H9 (cell line): Measurements from ENCODE around the gene CAPN8.

DNA sequence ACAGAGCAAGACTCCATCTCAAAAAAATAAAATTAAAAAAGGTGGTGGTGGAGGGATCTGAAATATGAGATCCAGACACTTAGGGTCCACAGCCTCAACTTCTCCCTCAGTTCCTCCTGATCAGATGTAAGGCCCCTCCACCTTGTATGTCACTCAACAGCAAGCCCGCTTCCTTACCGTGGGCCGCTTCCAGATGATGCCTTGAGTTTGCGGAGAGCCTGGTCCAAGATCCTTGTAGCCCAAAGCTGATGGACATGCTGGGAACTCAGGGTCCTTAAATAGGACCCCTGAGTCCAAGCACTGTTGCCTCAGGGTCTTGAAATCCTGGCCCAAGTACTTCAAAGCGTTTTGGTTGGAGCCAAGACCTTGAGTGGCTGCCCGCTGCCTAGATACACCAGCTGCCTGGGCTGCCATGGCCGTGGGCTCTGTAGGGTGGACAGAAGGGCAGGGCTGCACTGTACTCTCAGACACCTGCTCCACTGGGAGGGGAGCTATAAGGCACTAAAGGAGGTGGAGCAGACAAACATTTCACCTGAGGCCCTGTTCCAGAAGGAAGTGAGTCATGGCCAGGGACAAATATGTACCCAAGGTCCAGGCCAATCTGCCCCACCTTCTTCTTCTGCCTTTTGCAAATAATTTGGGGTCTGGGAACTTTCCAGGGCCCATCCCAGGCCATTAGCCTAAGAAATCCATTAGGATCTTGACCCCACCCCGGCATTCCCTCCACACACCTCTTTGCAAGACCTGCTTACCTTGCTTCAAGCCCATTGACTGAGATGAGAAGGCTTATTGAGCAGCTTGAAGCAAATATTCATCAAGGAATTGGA is at the start of gene CAPN8:
CAPN8 (minus strand) TSS at position 469 of the 827 bp plus-strand sequence.
- PRO-cap, result no peak

GRCh38 chr1:223705950-223706922 is 6.1 kb upstream of the CAPN2 start:
- PRO-cap, result no peak

DNA sequence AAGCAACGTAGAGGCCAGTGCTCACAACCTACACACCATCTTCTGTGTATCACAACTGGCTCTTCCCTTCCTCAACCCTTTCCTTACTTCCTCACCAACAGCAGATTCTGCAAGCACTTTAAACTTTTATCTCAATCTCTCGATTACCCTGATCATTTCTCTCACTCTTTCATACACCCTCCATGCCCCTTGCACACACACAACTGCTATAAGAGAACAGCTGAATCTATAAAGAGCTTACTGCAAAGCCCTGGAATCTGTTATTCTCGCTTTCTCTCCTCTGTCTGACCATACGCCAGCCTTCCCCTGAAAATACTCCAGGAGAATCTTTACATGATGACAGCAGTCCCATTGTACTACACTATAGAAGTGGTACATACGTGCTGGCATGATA is 62.4 kb downstream of the TP53BP2 start:
- PRO-cap, result no peak

GRCh38 chr1:223795465-223796692 is 49.9 kb downstream of the TP53BP2 start:
- PRO-cap, result no peak

GRCh38 chr1:223831743-223832224 is 14.0 kb downstream of the TP53BP2 start:
- PRO-cap, result no peak

GRCh38 chr1:223832458-223832922 is 13.3 kb downstream of the TP53BP2 start:
- PRO-cap, result no peak

DNA sequence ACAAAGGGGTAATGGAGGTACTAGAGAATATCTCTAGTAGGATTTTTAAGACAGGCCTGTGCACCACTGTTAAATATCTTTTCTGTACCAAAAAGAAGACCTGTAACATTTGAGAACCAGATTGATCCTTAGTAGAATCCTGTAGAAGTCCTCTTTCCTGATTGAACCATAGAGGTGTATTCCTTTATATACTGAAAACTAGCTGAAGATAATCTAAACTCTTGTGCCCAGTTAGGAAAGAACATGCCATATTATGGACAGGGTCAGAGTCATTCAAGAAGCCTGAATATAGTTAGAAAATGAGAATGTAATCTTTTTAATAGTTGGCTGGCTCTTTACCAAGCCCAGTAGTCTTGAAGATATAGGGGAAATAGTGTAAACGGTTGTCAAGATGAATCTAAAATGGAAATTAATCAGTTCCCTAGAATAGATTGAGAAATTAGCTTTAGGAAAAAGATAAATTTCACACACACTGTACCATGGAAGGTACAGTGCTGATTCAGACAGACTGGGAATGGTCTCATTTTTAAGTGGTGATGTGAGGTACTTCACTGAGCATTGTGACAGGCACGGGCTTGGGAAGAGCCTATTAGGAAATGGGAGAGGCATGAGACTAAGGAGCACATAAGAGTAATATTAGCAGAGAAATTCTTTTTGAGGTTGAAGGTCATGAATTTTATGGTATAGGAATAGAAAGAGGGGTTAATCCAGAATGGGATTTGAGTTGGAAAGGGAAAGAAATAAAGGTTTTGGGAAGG is 115.4 kb upstream of the FBXO28 start:
- PRO-cap, result no peak

- PRO-cap, result unidirectional peak, plus-strand start at chr1:224012200
These were observed 102.2 kb upstream of the FBXO28 start for GRCh38 chr1:224011463-224012325.

DNA sequence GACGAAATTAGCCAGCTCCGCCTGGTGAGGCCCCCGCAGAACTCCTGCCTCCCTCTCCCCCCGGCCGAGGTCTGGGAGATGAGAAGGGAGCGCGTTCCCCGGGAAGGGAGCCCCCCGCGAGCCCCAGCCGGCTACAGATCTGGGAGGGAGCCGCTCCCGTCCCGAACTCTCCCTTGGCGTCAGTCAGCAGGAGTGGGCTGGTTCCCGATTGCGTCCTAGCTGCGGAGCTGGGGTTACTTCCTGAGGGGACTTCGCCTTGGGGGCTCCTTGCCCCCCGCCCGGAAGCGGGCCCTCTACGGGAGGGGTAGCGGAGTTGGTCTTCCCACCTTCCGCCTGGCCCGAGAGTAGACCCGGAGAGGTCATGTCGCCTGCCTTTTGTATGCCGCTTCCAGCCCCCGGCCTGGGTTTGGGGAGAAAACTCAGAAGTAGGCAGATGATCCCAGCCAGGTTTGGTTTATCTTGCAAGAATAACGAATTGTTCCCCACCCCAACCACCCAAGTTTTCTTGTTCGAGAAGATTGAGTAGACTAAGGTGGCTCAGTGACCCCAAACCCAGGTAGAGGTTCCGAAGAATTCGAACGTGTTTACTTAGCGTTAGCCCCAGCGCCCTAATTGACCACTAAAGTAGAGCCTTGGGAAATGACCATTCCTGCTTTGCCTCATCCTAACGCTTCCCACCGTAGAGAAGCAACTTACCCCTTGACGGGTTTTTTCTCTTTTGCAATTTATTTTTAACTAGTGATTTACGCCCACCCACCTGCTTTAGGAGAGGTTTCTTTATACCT is 654 bp downstream of the FBXO28 start:
- PRO-cap, result bidirectional peak, plus-strand start at position 347 of the sequence, minus-strand start at position 194 of the sequence; unidirectional peak, minus-strand start at position 614 of the sequence

DNA sequence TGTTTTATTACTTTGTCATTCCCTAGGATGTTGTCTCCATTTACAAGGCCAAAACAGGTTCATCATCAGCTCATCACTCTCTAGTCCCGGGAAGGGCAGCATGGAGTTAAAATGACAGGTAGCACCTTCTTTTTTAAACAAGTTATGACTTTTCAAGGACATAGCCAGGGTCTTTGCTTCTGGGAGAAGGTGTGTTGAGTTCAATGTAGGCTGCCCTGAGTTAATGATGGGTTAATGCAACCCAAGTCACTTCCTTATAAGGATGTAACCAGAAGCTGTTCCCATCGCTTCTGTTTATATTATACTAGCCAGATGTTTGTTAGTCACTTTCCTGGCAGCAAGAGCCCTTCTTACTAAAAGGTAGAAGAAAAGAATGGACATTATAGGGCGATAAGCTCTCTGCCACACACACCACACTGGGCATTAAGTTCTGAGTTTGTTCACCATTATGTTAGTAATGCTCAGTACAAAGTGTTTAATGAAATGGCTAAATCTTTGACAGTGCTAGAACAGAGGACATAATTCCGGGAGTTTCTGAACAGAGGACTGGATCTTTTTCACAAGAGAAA is 40.8 kb downstream of the DEGS1 start:
- PRO-cap, result bidirectional peak, plus-strand start at position 326 of the sequence, minus-strand start at position 209 of the sequence

DNA sequence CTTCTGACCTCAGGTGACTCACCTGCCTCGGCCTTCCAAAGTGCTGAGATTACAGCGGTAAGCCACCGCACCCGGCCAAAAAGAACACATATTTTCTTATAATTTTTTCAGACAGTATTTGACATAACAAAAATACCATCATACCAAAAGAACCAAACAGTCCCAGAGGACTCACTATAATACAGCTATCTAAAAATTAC is 27.0 kb downstream of the WDR26 start:
- PRO-cap, result no peak

GRCh38 chr1:224407996-224409043 is 26.3 kb downstream of the WDR26 start:
- PRO-cap, result no peak

DNA sequence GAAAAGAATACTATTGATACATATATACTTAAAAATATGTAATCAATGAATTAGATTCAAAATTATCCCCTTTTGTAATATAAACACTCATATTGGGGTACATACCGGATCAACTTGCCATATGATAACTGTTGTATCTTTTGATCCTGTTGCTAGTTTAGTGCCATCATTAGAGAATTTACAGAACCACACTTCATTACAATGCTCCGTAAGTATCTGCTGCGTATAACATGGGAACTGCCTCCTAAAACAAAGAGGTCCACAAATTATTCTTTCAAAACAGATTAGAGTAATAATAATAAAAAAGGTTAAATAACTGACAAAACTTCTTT is 23.3 kb downstream of the WDR26 start:
- PRO-cap, result no peak

GRCh38 chr1:224420832-224421465 is 13.6 kb downstream of the WDR26 start:
- PRO-cap, result no peak

DNA sequence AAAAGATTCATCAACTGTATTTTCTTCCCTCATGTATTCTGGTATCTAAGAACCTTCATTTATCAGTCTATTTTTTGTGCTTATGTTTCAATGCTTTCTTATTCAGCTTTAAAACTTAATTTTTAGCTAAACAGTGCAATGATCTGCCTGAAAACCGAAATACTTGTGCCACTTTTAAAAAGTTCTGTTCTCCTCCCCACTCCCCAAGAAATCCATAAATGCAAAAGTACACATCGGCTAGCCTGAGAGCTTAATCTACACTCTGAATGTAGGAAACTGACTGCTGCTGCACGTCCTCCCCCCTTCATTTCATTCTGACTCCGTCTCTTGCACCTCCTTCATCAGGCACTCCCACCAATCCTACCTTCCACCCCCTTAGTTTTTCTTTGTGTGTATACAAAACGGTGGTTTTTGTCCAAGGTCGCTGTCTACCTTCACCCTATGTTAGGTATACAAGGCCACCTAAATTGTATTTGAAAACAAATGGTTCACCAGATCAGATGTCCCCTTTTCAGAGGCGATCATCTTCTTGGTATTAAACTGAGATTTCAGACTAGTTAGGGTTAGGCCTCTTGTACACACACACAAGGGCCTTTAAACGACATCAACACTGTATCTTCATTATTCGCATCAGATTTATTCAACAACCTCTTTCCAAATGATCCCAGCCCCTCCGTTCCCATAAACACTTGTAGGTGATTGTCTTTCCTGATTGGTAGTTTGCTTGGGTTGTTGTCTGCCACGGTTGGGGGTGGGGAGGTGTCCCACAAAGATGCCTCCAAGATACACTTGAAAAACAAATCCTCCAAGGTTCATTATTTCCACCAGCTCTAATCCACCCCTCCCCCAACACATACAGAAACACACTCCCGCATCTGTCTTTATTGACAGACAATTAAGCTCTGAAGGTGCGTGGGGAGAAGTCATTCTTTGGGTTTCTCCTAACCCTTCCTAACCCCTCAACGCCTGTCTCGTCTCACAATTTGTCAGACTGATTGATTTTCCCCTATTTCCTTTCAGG is 1.8 kb downstream of the WDR26 start:
- PRO-cap, result no peak

DNA sequence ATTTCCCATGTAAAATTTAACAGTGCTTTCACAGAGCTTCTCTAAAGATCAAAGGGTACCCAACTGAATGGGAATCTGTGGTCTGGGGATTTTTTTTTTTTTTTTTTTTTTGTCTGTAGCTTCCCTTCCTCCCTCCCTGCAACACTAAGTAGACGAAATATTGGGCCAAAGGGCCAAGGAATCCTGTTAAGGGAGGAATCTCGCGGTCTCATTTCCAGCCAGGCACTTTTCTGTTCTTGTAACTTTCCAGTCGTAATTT is 22.8 kb upstream of the WDR26 start:
- PRO-cap, result no peak

- PRO-cap, result no peak
These were observed 92.3 kb downstream of the CNIH3 start for GRCh38 chr1:224708243-224708973.

GRCh38 chr1:225415282-225415983 is 12.4 kb downstream of the LBR start:
- PRO-cap, result no peak

- PRO-cap, result no peak
These were observed 2.5 kb downstream of the LBR start for GRCh38 chr1:225425148-225425923.

- PRO-cap, result no peak
These were observed 22.7 kb upstream of the LBR start for GRCh38 chr1:225450435-225451037.